SEM (cell line): ENCODE results near the genes CCPG1 and ZNF280D.

DNA sequence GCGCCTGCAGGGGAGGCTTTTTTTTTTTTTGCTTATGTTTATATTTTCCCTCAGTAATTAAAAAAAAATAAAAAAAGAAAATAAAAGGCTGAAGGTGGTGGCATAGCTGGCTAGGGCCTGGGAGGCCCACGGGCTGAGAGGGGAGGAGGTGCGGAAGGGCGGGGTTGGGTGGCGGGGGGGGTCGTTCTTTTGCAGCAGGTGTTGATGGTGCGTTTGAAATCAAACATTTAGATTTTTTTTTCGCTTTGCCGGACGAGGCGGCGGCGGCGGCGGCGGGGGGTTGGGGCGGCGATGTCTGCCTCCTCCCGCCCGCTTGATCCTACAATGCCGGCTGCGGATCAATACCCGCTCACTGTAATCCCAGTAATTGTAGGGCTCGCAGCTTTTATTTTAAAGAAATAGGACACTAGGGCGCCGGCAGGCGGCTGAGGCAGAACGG, 15.0 kb upstream of the ONECUT1 start:
- PRO-cap, result no peak

GRCh38 chr15:52805563-52806643, 15.8 kb upstream of the ONECUT1 start:
- PRO-cap, result no peak

DNA sequence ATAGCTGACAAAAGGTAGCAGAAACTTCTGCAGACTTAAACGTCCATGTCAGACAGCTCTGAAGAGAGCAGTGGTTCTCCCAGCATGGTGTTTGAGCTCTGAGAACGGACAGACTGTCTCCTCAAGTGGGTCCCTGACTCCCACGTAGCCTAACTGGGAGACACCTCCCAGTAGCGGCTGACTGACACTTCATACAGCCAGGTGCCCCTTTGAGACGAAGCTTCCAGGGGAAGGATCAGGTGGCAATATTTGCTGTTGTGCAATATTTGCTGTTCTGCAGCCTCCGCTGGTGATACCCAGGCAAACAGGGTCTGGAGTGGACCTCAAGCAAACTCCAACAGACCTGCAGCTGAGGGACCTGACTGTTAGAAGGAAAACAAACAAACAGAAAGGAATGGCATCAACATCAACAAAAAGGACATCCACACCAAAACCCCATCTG, 34.4 kb upstream of the ONECUT1 start:
- PRO-cap, result no peak

DNA sequence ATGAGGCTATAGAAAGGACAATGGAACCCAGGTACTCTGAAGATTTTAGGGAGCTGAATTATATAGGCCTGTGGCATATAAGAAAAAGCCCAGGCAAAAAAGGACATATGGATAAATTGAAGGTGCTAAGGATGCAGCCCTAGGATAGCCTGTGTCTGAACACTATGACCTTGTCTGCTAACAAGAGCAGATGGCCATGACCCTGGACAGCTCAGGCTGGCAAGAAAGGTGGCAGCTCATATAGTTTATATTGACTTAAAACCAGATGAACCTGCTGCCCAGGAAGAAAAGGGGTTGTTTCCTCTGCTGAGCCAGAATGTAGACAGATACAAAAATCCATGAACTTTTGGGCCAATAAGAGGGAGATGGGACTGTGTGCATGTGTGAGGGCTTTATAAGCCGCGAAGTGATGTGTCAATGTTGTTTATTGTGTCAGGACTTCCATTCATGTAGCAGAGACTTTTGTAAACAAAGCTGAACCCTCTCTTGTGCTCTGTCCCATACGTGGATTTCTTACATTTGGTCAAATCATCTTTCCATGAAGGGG, 321.4 kb downstream of the WDR72 start:
- PRO-cap, result no peak

- PRO-cap, result no peak
Observed at GRCh38 chr15:53445484-53445856, 314.0 kb downstream of the WDR72 start.

DNA sequence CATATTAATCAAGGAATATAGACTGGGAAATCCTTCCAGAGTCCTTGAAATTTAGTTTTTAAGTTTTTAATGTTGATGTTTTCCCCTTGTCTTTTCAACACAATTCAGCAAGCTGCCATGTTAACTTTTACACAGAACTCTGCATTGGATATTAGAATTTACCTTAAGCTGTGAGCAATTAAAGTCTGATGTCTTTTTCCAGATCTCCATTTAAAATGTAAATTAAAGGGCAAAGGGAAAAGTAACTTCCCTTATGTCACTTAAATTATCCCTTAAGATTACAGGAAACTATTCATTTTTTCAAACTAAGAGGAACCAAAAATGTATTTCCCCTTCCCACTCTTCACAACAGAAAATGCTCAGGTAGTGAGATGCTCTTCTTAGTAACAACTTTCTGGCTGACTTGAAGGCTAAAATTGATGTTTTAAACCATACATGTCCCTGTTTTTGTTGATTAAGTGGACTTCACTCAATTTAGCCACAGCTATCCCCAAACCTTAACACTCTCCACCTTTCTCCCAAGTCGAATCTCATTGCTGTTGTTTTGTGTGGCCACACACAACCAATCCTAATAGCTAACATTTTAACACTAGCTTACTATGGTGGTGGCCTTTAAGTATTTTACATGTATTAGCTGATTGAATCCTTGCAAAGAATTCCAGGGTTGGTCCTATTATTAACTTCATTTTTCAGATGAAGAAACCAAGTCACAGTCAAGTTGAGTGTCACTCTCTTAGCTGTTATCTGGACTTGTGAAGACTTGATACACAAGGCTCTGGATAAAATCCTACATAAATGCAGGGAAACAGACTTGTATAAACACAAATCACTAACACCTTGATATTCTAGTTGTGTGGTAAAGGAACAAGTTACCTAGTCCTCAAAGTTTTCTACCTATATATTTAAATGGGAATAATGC, 17.5 kb downstream of the RSL24D1 start:
- PRO-cap, result no peak

- PRO-cap, result unidirectional peak, plus-strand start at chr15:55222867
Observed at GRCh38 chr15:55221728-55223024, 25.4 kb upstream of the RSL24D1 start.

- PRO-cap, result no peak
Observed at GRCh38 chr15:55236984-55237759, 40.4 kb upstream of the RSL24D1 start.

DNA sequence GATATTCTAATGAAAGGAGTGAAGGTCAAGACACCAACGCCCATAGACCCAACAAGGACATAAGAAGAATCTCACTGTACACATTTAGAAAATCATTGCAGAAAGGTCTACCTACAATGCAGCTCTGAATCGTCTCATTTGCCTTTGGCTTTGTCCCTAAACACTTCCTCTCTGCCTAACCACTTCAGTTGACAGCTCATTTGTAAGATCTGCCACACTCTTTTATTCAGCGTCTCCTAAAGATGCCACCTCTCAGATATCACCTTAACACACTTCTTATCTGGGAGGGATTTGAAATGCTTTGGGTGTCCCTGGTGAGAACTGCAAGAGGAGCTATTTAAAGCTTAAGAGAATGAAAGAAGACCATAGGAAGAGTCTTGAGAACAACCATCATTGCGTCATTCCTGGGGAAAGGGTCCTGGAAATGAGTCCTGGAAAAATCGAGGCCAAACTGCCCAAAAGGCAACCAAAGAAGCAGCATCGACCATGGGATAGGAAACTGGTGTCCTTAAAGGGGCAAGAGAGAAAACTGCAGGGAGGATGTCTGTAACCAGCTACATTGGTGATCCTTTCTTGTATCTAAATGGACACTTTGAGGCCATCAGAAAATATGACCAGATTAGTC, 38.6 kb downstream of the RAB27A start:
- PRO-cap, result no peak

DNA sequence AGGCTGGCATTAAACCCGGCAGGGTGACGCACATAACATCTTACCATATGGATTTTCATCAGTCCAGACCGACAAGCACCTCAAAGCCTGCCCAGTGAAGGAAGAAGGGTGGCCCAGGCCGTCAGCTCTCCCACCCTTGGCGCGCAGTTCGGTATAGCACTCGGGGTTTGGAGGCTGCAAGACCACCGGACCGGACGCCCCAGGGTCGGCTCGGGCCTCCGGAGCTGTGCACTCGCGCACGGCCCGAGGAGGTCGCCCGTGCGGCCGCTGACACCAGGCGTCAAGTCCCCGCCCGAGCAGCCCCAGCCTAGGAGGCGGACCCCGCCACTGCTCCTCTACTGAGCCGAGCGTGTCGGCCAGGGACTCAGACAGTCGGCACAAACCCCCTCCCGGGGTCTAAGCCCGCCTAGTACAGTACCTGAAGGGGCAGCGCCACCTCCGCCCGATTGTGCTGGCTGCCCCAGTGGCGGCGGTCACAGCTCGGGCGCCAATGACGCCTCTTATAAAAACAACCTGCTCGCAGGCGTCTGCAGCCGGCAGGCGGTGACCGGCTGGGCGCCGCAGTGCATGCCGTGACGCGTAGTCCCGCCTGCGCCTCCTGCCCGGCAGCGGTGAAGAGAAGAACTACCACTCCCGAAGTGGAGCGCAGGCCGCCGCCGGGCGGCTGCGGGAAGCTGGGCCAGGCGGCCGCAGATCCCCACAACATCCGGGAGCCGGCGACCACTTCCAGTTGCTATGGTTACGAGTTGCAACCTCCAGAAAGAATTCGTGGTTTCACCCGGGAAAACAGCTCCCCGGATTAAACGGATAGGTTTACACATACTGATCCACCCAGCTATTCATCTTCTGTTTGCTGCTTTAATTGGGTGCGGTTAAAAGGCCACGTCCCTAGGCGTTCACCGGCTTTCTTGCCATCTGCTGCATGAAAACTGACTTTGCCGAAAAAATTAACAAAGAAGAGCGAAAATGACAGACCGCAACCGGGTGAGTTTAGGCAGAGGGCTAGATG, at the start of gene CCPG1:
Gene CCPG1 (minus strand): TSS at position 557 of the 1,009 bp plus-strand sequence.
- PRO-cap, result unidirectional peak, plus-strand start at position 83 of the sequence; bidirectional peak, plus-strand start at position 367 of the sequence, minus-strand start at position 492 of the sequence; unidirectional peak, plus-strand start at position 842 of the sequence

GRCh38 chr15:55497811-55498765, 9.9 kb downstream of the DNAAF4 start:
- PRO-cap, result unidirectional peak, plus-strand start at chr15:55498448

- PRO-cap, result no peak
Observed at GRCh38 chr15:55627610-55628101, 39.5 kb upstream of the PYGO1 start.

- PRO-cap, result no peak
Observed at GRCh38 chr15:55737217-55737963, 5.6 kb downstream of the PRTG start.

- PRO-cap, result no peak
Observed at GRCh38 chr15:55799700-55800225, 56.8 kb upstream of the PRTG start.

DNA sequence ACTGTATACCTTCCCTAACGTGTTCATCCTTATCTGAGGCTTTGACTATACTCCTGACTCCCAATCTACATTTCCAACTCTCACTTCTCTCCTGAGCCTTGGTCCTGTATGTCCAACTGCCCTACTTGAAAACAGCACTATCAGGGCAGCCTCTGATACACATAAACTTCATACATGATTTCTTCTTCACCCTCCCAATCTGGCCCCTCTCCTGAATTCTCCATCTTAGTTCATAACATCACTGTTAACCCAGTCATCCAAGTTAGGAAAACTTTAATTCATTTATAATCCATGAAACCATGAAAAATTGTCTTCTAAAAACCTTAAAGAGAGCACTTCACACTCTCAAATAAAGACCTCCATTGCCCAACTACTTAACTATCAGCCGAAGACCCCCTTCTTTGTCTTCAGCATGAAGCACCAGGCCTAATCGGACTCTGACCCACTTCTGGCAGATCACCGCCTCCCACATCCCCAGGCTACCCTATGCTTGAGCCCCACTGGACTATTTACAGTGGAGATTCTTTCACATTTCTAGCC, 82.8 kb downstream of the NEDD4 start:
- PRO-cap, result no peak

- PRO-cap, result no peak
Observed at GRCh38 chr15:55991812-55992867, 1.3 kb downstream of the NEDD4 start.

DNA sequence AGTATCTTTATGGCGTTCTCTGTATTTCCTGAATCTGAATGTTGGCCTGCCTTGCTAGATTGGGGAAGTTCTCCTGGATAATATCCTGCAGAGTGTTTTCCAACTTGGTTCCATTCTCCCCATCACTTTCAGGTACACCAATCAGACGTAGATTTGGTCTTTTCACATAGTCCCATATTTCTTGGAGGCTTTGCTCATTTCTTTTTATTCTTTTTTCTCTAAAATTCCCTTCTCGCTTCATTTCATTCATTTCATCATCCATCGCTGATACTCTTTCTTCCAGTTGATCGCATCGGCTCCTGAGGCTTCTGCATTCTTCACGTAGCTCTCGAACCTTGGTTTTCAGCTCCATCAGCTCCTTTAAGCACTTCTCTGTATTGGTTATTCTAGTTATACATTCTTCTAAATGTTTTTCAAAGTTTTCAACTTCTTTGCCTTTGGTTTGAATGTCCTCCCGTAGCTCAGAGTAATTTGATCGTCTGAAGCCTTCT, 104.5 kb downstream of the RFX7 start:
- PRO-cap, result no peak

GRCh38 chr15:56733094-56734038, at the start of gene ZNF280D:
Gene ZNF280D (minus strand): TSS chr15:56733509.
- PRO-cap, result bidirectional peak, plus-strand start at chr15:56733126, minus-strand start at chr15:56733187; bidirectional peak, plus-strand start at chr15:56733565, minus-strand start at chr15:56733509

- PRO-cap, result no peak
Observed at GRCh38 chr15:56815205-56815531, 81.9 kb upstream of the ZNF280D start.

DNA sequence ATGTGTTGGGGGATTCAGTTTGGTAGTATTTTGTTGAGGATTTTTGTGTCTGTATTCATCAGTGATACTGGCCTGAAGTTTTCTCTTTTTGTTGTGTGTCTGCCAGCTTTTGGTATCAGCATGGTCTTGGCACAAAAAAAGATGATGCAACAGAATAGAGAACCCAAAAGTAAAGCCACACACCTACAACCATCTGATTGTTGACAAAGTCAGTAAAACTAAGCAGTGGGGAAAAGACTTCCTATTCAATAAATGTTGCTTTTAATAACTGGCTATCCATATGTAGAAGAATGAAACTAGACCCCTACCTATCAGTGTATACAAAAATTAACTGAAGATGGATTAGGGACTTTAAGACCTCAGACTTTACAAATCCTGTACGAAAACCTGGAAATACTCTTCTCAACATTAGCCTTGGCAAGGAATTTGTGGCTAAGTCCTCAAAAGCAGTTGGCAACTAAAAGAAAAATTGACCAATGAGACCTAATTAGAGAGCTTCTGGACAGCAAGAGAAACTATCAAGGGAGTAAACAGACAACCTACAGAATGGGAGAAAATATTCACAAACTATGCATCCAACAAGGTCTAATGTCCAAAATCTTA, 77.8 kb downstream of the TCF12 start:
- PRO-cap, result no peak